Tongue (tissue), 2 donors: ENCODE measurements around a stretch of chr6.

DNA sequence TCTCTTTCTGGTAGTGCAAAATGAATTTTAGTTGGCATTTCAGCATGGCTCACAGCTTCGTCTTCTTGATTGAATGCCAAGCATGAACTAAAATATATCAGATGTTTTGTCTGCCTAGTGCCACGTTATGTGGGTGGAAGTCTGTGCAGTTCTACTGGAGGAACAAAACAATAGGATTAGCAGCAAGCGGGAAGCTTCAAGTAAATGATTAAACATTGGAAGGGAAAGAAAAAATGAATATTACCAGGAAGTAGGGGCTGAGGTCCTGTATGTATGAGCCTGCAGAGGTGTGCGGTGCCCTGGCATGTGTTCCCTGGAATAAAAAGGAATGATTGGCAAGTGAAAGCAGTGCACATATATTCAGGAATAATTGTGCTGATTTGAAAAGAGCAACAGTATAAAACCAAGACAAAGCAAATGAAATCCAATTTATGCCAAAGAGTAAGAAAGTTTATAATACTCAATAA is 6.7 kb upstream of the MRAP2 start:
- RAMPAGE, long total RNA, result no peak

- RAMPAGE, long total RNA, result no peak
Observed at GRCh38 chr6:84033994-84034749, 600 bp downstream of the MRAP2 start.

- RAMPAGE, long total RNA, result no peak
Observed at GRCh38 chr6:84617905-84618834, 146.2 kb downstream of the TBX18 start.

GRCh38 chr6:84719241-84719692 is 45.1 kb downstream of the TBX18 start:
- RAMPAGE, long total RNA, result no peak

GRCh38 chr6:84777850-84778277 is 13.5 kb upstream of the TBX18 start:
- RAMPAGE, long total RNA, result no peak

DNA sequence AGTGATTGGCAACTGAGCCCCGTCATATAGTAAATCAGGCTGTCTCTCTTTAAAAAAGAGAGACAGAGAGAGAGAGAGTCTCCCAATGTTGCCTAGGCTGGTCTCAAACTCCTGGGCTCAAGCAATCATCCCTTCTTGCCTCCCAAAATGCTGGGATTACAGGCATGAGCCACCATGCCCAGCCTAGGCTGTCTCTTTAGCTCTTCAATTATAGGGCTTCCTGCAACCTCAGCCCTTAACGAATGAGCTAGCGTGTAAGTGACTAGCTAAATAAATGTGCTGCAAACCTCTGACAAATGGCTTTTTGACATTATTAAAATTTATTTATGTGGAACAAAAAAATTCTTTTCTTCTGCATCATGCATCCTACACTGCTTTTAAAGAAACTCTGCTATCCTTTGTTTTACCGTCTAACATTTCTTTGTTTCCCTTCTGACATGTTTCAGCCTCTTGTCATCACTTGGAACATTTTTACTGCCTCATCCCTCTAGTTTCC is 9.2 kb downstream of the NT5E start:
- RAMPAGE, long total RNA, result no peak

DNA sequence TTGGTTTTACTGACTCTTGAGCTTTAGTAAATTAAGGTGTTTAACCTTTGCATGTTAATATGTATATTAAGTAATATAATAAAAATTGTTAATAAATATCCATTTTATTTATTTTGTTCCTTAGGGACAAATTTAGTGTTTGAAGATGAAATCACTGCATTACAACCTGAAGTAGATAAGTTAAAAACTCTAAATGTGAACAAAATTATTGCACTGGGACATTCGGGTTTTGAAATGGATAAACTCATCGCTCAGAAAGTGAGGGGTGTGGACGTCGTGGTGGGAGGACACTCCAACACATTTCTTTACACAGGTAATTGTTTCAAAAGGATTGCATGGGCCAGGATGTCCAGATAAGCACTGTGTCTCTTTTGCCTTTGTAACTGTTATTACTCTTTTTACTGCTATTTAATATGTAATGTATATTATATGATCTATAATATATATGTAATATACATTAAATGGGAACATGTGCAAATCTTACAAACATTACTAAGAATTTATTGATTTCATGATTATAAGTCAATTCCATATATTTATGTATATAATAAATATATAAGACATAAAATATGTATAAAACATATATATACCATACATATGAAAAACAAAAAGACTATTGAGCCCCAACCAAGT is 21.3 kb downstream of the NT5E start:
- RAMPAGE, long total RNA, result no peak

DNA sequence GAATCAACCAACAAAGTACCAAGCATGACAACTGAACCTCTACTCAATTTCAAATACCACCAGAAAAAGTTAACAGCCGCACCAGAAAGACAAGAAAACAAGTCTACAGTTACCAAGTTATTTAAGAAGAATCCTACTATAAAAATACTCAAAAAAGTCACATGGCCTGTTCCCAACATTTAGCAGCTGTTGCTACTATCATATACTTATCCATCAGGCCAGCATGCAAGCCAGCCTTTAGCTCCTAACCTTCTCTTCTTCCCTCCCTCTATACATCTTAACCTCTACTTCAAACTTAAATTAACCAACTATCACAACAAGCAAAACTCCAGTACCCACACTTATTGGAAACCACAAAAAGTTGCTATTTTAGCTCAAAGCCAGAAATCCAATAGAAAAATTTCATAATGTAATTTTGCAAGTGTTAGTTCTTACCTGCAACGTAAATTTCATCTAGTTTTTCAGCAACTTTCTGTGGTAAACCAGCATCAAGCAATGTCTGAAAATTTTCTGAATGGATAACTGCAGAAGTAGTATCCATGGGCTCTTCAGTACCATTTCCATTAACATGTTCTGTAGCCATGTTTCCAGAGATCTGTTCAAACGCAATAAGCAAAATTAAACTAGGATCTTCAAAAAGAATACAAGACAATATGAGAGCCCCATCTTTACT is 1.7 kb downstream of the SYNCRIP start:
- RAMPAGE, long total RNA, result no peak

DNA sequence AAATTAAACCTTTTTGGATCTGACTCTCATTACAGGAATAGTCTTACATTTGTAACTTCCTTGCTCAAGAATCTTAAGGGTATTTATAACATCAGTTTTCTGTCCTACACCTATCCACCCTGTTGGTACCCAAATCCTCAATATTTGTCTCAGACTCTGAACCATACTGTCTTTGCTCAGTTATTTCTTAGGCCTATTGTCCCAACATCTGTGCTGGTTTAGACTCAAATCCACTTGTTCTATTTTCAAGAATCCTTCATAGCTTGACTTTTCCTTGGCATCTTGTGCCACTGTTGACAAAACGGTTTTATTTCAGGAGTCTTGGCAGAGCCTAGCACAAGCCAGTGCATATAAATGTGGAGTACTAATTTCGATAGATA is 33.1 kb upstream of the SYNCRIP start:
- RAMPAGE, long total RNA, result no peak

DNA sequence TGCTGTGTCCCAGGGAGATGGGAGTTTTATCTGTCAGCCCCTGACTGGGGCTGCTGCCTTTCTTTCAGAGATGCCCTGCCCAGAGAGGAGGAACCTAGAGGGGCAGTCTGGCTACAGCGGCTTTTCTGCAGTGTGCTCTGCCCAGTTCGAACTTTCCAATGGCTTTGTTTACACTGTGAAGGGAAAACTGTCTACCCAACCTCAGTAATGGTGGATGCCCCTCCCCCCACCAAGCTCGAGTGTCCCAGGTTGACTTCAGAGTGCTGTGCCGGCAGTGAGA is 630.9 kb upstream of the HTR1E start:
- RAMPAGE, long total RNA, result no peak

DNA sequence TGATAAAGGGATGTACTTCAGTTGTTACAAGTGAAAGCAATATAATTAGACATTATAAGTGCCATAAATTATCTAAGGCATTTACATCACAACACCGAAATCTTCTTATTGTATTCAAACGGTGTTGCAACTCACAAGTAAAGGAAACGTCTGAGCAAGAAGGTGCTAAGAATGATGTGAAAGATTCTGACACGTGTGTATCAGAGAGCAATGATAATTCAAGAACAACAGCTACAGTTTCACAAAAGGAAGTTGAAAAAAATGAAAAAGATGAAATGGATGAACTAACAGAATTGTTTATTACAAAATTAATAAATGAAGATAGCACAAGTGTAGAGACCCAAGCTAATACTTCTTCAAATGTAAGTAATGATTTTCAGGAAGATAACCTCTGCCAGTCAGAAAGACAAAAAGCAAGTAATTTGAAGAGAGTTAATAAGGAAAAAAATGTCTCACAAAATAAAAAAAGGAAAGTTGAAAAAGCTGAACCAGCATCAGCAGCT is 61.5 kb upstream of the SMIM8 start:
- RAMPAGE, long total RNA, result no peak

GRCh38 chr6:87698368-87699111 is 3.5 kb downstream of the AKIRIN2 start:
- RAMPAGE, long total RNA, result no peak

- RAMPAGE, long total RNA, result no peak
Observed at GRCh38 chr6:87714373-87715050, 12.5 kb upstream of the AKIRIN2 start.

GRCh38 chr6:87922027-87922572 is 125.5 kb upstream of the SPACA1 start:
- RAMPAGE, long total RNA, result no peak

- RAMPAGE, long total RNA, result no peak
Observed at GRCh38 chr6:89009834-89010386, 46.5 kb upstream of the RNGTT start.

- RAMPAGE, long total RNA, result no peak
Observed at GRCh38 chr6:89065497-89065978, 15.0 kb upstream of the PNRC1 start.

- RAMPAGE, long total RNA, result no peak
Observed at GRCh38 chr6:89080027-89080180, 647 bp upstream of the PNRC1 start.

DNA sequence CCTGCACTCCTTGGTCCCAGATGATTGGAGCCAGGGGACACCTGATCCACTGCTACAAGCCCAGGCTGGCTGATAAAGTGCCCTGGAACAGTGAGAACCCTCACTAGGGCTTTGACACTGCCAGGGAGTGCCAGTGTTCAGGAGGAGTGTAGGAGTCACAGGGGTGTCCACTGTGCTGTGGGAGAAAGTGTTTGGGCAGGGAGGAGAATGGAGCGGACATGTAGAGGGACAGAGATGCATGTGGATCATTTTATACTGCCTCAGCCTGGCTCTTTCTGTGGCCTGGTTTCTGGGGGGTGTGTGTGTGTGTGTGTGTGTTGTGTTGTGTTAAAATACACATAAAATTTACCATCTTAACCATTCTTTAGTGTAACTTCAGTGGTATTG is 30.3 kb downstream of the GABRR1 start:
- RAMPAGE, long total RNA, result no peak

- RAMPAGE, long total RNA, result no peak
Observed at GRCh38 chr6:89375386-89376081, 23.0 kb upstream of the UBE2J1 start.

- RAMPAGE, long total RNA, result no peak
Observed at GRCh38 chr6:89435999-89436618, 3.2 kb downstream of the ANKRD6 start.